Left colon (tissue), 1 donor: ENCODE results near the genes OOSP4A, MS4A12, PRPF19 and TKFC.

DNA sequence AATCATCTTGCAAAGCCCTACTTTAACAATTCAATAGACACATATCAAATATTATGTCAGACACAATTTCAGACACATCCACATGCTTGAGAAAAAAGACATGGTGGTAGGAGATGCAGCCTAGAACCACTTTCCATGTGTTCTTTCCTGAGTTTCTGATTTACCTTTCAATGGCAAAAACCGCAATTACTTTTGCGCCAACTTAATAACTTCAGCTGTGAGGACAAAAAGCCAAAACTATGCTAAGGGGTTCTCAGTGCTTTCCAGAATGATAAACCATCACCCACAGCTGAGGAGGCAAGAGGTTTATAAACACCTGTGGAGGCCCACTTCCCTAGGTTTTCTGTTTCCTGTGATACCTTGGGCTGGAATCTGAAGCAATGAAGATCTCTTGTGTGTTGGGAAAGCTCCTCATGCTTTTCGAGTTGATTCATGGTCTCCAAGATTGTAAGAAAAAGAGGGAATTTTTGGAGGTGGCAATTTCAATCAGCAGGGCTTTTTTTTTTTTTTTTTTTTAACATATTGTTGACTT, at the start of gene OOSP4A:
TSS of gene OOSP4A (plus strand) at position 381 of the 532 bp plus-strand sequence.
- PRO-cap: no peak

GRCh38 chr11:60186572-60186935, 3.7 kb upstream of the MS4A6A start:
- PRO-cap: no peak

GRCh38 chr11:60193501-60194081, 10.7 kb upstream of the MS4A6A start:
- PRO-cap: no peak

DNA sequence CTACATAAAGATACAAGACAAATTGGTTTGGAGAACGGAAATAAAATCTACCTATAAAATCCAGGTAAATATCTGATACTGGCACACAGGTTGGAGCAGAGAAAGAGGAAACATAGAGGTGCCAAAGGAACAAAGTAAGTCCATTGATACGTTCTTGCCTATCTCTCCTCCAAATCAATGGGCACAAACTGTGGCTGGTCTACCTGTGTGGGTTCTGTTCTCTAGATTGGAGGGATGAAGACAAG, at the start of gene MS4A12:
TSS of gene MS4A12 (plus strand) at position 84 of the 245 bp plus-strand sequence.
- PRO-cap: unidirectional peak, plus-strand start at position 98 of the sequence

- PRO-cap: no peak
Observed at GRCh38 chr11:60594306-60594526, 79.0 kb downstream of the MS4A13 start.

- PRO-cap: no peak
Observed at GRCh38 chr11:60850421-60851192, 5.1 kb downstream of the PTGDR2 start.

- PRO-cap: no peak
Observed at GRCh38 chr11:60855199-60855462, 619 bp downstream of the PTGDR2 start.

DNA sequence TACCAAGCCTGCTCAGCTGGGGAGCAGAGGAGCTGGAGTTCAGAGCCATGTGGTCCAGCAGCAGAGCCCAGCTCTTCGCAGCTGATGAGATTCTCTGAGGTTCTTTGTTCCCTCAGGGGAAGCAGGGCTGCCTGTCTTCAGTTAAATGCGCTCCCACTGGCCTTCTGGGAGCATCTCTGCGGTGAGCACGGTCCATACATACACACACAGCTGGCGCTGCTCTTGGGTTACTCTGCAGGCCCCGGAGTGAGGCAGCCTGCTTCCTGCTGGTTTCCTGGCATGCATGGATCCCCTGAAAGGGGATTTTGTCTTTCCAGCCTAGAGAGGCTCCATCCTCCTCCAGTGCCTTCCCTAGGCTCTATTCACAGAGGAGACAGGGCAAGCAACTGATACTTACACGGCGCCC, 5.3 kb upstream of the PTGDR2 start:
- PRO-cap: no peak

DNA sequence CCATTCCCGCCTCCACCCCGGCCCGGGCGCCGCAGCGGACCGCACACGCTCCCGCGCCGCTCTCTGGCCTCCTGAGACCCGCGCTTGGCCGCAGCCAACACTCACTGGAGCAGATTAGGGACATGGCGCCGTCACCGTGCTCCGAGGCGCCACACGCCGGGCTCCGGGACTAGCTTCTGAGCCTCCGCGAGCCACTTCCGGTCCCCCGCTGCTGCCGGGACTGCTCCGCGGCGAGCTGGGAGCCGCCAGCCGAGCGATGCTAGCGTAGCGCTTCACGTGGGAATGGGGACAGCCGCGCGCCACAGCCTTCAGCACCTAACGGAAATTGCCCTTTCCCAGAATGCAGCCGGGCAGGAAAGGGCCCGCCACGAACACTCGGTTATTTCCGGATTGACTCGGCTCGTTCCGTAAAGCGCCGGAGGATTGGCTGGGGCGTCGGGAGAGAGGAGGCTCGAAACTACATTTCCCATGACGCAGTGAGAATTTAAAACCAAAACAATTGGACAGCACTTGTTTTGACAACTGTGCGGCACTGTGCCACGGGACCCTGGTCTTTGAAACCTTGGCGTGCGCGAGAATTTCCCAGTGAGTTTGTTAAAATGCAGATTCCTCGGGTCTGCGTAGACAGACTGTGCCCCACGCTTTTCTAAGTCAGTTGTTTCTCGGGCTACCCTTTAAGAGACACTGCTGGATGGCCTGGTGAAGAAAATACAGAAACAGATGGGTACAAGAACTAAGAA, at the start of gene PRPF19:
TSS of gene PRPF19 (minus strand) at position 327 of the 740 bp plus-strand sequence.
- PRO-cap: bidirectional peak, plus-strand start at position 521 of the sequence, minus-strand start at position 327 of the sequence

DNA sequence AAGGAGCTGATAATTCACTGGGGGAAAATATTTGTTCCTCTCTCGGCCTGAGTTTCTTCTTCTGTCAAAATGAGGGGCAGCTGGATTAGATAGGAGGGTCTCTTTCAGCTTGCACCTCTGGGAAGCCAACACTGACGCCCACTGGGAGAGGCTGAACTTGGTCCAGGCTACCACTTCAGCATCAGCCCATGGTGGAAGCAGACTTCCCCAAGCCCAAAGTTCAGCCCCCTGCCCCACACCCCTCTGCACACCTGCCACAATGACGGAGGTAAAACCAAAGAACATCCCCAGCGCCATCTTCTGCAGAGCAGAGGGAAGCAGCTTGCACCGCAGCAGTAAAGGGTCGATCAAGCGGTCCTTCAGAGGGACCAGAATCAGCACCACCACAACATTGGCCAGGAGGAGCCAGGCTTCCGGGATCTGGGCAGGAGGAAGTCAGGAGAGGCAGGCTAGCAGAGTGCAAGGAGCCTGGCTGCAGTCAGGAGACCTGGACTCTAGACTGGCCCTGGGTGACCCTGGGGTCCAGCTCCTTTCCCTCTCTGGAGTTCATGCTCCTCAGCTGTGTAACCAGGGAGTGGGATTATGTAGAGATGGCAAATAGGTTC, 11.0 kb downstream of the SLC15A3 start:
- PRO-cap: no peak

GRCh38 chr11:60949873-60950340, 2.1 kb downstream of the SLC15A3 start:
- PRO-cap: no peak

GRCh38 chr11:60950801-60951565, 993 bp downstream of the SLC15A3 start:
- PRO-cap: bidirectional peak, plus-strand start at chr11:60951384, minus-strand start at chr11:60951362

GRCh38 chr11:60972608-60973036, 1.1 kb downstream of the CD6 start:
- PRO-cap: no peak

GRCh38 chr11:61006750-61007146, 35.3 kb downstream of the CD6 start:
- PRO-cap: no peak

DNA sequence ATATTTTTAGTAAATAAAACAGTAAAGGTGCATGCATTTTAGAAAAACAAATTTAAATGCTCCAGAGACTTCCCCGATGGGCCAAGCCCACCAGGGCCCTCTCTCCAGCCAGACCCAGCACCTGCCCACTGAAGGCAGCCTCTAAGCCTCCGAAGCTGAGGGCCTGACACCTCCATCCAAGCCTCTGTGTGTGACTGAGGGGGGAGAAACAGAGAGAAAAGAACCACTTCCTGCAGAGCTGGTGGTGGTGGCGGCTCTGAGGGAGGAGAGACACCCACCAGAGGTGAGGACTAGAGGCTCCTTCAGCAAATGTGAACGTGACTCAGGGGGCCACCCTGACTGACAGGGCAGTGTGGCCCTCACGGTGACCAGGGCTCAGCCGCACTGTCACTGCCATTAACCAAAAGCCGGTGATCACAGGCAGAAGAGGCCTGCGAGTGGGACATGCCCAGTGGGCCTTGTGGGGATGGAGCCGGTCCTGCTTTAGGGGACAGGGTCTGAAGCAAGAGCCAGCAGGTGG, 31.1 kb upstream of the CD5 start:
- PRO-cap: no peak

GRCh38 chr11:61129441-61130811, 27.6 kb downstream of the CD5 start:
- PRO-cap: no peak

DNA sequence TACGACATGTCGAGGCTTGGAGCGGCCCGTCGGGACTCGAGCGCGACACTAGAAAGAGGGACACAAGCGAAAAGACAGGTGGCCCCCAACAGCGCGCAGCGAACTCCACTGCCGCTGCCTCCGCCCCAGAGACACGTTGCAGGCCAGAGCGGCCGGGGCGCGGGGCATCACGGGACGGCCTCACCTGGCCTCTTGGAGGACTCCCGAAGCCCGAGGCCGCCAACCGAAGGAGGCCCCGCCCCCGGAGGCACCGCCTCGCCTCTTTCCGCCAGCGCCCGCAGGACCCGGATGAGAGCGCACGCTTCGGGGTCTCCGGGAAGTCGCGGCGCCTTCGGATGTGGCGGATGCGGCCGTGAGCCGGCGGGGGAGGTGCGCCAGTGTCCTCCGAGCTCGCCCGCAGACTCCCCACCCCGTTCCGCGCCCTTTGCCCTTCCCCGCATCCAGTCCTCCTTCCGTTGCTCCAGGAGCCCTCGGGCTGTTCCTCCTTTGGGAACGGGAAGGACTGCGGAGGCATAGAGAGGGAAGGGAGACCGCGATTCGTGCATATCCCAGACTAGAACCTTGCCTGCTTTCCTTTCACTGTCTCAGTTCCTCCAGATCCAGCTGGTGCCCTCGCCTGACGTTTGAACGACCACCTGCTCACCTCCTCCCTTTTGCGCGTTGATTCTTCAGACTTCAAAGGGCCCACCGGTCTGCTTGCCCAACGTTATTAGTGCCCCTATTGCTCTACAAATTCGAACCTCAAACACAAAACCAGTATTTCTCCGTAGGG, at the start of gene TKFC:
TSS of gene TKFC (plus strand) at position 268 of the 772 bp plus-strand sequence.
- PRO-cap: bidirectional peak, plus-strand start at position 271 of the sequence, minus-strand start at position 122 of the sequence

DNA sequence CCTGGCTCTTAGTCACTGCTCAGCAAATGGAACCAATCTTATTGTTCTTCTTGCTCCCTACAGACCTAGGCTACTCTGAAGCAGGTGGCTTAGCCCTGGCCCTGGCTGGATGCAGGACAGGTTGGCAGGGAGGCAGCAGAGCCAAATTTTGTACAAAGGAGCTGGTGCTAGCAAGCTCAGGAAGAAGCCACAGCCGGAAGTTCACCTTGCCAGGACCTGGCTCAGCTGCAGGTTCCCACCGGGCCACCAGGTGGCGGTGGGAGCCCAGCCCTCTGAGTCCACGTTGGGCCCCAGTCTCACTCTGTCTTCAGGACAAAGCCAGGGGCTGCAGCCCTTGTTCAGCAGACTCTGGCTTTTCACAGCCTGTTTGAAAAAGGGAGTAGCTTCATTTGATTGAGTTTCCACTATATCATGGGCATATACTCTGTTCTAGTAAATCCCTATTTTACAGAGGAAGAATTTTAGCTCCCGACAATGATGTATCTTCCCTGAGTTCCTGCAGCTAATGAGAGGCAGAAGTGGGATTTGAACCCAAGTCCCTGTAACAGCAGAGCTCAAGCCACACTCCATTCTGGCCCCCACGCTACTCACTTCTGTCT, 3.2 kb downstream of the TKFC start:
- PRO-cap: no peak

DNA sequence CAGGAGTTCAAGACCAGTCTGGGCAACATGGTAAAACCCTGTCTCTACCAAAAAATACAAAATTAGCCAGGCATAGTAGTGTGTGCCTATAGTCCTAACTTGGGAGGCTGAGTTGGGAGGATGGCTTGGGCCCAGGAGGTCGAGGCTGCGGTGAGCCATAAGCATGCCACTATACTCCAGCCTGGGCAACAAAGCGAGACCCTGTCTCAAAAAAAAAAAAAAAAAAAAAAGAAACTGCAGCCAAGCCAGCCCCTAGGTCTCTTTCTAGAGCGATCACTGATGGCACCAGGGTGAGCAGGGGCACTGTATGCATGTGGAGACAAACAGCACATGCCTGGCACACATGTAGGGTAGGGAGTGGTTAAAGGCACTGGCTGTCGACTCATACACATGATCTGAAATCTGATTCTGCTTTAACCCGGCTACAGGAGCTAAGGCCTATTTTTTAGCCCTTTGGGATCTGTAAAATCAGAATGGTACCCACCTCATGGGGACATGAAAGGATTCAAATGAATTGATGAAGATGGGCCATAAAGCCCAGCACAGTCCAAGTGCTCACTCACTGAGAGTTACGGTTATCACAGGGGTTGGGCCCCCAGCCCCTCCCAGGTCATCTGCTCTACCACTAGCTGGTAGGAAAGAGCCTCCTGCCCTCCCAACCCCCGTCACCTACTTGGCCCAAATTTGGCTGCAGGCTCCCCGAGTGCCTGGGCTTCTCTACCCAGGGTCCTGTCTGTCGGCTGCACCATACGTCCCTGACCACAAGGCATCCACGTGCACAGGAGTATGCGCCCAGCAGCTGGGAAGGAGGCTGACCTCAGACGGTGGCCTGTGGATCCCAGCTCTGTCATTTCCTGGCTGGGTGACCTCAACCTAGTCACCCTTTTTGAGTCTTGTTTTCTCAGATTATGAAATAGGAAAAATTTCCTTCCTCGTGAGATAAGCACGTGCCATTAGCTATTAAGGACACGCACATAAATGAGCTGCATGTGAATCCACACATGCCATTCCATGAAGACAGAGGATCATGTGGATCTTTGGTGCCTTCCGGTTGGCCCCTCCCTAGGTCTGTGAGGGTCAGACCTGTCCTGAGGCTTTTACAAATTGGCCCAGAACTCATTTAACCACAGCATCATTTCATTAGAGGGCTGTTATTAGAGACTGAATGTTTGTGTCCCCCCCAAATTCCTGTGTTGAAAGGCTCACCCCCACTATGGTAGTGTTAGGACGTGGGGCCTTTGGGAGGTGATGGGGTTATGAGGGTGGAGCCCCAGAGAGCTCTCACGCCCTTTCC, 13.9 kb downstream of the CYB561A3 start:
- PRO-cap: no peak

- PRO-cap: no peak
Observed at GRCh38 chr11:61360184-61360506, 1.5 kb downstream of the CYB561A3 start.